Pericardium fibroblast (primary cell): ENCODE results near the genes PTPN6, SLC2A3 and C3AR1.

DNA sequence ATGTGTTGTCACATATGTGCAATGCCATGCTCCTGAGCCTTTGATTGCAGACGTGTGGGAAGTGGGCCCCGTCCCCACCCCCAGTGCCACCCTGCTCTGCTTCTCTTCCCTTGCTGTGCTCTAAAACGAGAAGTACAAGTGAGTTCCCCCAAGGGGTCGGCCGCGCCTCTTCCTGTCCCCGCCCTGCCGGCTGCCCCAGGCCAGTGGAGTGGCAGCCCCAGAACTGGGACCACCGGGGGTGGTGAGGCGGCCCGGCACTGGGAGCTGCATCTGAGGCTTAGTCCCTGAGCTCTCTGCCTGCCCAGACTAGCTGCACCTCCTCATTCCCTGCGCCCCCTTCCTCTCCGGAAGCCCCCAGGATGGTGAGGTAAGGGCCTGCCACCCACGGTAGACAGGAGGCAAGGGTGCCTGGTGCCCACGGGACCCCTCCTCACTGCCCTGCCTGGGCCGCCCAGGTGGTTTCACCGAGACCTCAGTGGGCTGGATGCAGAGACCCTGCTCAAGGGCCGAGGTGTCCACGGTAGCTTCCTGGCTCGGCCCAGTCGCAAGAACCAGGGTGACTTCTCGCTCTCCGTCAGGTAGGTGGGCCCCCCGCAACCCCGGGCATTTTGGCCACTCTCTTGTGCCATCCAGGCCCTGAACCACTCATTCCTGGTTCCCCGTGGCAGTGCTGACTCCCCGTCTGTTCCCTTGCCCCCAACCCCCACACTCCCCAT lies at the start of gene PTPN6:
TSS of gene PTPN6 (plus strand) at position 203 of the 716 bp plus-strand sequence.
- RAMPAGE, long total RNA = no peak

DNA sequence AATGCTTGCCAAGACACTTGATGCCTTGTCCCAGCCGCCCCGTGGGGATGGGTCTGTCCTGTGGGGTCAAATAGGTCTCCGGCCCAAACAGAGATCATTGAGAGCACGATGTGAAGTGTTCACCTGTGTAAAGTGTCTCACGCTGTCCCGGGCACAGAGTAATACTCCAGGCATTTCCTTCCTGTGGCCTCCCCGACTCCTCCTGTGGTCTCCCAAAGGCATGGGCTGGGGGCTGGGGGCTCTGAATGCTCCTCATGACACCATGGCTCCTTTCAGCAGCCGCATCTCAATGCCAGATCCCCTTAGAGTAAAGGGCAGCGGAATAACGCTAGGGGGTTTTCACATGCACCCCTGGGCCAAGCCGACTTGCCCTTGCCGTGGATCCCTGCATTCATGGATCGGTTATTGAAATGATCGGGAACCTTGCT lies 1.5 kb downstream of the PTPN6 start:
- RAMPAGE, long total RNA = no peak

DNA sequence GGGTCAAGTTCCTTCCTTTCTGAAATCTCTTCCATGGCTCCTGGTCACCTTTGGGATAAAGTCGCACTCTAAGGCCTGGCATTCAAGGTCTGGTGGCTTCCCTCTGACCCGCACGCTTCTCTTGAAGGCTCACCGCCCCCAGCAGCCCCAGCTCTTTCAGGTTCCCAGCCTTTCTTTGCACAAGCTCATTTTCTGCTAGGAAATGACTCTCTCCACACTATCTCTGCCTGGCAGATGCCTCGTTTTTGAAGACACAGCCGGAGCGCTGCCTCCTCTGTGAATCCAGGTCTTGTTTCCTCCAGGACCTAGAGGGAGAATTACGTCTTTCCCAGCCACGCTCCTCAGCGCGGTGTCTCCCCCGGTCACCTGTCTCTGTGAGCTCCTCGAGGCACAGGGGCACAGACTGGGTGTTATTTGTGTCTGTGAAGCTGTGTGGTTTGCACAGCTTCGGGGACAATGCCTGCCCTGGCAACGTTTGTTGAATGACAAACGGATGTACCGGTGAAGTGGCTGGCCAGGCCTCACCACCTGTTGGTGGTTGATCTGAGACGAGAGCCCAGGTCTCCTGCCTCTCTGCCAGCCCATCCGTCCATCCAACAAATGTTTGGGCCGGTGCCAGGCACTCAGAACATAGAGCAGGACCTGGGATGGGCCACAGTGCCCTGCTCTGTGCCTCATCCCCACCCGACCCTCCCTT lies 5.9 kb downstream of the PTPN6 start:
- RAMPAGE, long total RNA = no peak

DNA sequence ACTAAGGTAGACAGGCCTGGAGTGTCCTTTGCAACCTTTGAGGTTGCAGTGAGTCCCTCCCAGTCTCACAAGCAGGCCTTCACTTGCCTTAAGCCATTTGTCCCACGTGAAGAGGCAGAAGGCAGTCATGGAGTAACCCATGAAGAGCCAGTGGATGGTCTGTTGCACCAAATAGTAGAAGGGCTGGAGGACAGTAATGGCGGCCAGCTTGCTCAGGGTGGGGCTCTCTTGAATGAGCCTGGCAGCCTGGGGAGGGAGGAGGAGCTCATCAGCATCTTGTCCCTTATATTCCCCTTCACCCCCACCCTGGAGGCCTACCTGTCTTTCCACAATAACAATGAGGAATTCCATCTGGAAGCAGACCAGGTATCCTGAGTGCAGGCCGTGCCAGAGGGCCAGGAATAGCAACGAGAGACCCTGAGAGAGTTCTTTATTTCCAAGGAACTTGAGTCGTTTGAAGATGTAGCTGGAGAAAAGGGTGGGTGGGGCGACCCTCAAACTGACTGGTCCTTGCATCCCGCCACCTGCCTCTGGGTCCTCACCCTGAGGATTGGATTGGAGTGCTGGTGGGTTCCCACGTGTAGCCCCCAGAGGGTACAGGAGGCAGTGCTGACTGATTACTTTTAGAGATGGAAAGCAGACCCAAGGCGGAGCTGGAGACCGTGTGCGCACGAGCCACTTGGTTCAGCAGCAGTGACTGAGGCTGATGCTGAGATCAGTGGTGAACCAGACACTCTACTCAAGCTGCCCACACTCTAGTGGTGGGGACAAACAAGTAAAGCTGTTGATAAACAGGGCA lies 6.8 kb downstream of the EMG1 start:
- RAMPAGE, long total RNA = no peak

GRCh38 chr12:7071635-7071942 lies 11.1 kb downstream of the C1S start:
- RAMPAGE, long total RNA = no peak

DNA sequence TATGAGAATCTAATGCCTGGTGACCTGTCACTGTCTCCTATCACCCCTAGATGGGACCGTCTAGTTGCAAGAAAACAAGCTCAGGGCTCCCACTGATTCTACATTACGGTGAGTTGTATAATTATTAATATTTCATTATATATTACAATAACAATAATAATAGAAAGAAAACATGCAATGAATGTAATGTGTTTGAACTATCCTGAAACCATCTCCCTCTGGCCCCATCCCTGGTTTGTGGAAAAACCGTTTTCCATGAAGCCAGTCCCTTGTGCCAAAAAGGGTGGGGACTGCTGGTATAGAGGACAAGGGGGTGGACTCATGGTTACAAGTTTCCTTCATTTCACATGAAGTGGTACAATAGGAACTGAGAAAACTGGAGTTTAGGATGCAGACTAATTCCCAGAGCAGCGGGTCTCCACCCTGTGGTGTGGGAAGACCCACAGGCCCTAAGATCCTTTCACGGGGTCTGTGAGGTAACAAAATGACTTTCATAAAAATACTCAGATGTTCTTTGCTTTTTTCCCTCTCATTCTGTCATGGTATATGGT lies 3.0 kb upstream of the C1RL start:
- RAMPAGE, long total RNA = no peak

- RAMPAGE, long total RNA = no peak
Observed at GRCh38 chr12:7373335-7373728, 69.5 kb downstream of the ACSM4 start.

GRCh38 chr12:7498490-7499485 lies 4.8 kb downstream of the CD163 start:
- RAMPAGE, long total RNA = no peak

DNA sequence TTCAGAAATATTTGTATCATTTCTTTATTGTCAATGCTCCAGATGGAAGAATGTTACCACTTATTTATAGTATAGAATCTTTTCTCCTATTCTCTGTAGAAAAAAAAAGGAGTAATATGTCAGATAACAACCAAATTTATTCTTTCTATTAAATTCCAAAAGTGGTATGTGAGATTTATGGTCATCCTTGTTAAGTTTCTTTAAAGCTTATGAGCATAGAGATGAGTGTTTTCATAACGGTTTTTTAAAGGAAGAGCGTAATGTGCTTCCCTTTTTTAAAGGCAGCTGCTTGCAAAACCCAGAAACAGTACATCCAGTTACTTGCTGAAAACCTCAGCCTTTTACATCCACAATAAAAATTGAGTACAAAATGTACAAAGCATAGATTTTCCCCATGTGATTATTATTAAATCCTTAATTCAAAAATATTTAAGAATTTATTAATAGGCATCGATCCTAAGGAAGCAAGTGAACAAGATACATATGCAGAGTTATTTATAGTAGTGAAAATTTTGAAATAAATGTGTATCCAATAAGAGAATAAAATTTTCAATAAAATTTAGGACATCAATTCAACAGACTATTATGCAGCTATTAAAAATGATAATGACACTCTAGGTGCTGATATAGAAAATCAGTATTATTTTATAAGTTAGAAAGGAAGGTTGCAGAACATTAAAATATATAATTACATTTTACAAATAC lies 53.7 kb upstream of the CD163 start:
- RAMPAGE, long total RNA = no peak

GRCh38 chr12:7862716-7863517 lies 9.8 kb downstream of the SLC2A14 start:
- RAMPAGE, long total RNA = no peak

- RAMPAGE, long total RNA = no peak
Observed at GRCh38 chr12:7890325-7890857, 17.7 kb upstream of the SLC2A14 start.

GRCh38 chr12:7922831-7923901 lies 12.8 kb downstream of the SLC2A3 start:
- RAMPAGE, long total RNA = no peak

- RAMPAGE, long total RNA = no peak
Observed at GRCh38 chr12:7935822-7936558, at the start of gene SLC2A3. Gene SLC2A3, minus strand, starts transcription at chr12:7936187.

GRCh38 chr12:8052577-8053092 lies 13.5 kb downstream of the C3AR1 start:
- RAMPAGE, long total RNA = no peak

- RAMPAGE, long total RNA = no peak
Observed at GRCh38 chr12:8066053-8066783, at the start of gene C3AR1. Gene C3AR1, minus strand, starts transcription at chr12:8066359.

- RAMPAGE, long total RNA = no peak
Observed at GRCh38 chr12:8181233-8181543, 24.4 kb downstream of the ZNF705A start.

- RAMPAGE, long total RNA = no peak
Observed at GRCh38 chr12:8221328-8221499, 6.2 kb downstream of the FAM90A1 start.

GRCh38 chr12:8699606-8700066 lies 1.8 kb downstream of the RIMKLB start:
- RAMPAGE, long total RNA = no peak

DNA sequence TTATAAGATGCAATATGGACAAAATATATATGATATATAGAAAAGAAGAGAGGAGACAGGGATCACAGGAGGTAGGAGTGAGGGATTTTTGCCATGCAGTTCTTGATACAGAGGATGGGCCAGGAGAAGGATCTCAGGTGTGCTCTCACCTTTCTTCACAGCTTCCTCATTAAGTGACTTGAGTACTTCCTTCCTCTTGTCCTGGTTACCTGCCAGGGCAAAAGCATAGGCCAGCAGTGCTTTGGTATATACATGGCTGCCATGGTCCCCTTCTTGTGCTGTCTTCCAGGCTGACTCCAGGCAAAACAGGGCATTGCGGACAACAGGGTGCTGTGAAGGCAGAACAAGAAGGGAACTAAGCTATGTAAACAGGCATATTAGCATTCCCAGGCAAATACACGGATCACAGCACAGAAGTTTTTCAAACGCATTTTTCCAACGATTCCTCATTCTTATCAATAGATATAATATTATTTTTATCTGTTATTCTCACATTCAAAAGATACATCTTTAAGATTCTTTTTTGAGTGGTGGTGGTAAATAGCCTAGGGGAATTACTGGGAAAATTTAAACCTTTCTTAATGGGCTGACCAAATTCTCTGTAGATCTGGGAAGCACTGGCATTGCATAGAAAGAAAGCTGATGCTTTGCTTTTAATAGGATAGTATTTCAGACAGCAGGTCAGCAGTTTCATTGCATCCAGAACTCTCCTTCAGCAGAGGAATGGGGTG lies 38.9 kb downstream of the A2M start:
- RAMPAGE, long total RNA = no peak

GRCh38 chr12:9106728-9108088 lies 8.5 kb downstream of the A2M start:
- RAMPAGE, long total RNA = no peak